Left cardiac atrium (tissue), 1 donor: ENCODE results near the gene HGFAC.

GRCh38 chr4:2722108-2722671 is 33.9 kb downstream of the TNIP2 start:
- PRO-cap, result no peak

- PRO-cap, result no peak
These were observed 9.9 kb downstream of the TNIP2 start for GRCh38 chr4:2746086-2746729.

DNA sequence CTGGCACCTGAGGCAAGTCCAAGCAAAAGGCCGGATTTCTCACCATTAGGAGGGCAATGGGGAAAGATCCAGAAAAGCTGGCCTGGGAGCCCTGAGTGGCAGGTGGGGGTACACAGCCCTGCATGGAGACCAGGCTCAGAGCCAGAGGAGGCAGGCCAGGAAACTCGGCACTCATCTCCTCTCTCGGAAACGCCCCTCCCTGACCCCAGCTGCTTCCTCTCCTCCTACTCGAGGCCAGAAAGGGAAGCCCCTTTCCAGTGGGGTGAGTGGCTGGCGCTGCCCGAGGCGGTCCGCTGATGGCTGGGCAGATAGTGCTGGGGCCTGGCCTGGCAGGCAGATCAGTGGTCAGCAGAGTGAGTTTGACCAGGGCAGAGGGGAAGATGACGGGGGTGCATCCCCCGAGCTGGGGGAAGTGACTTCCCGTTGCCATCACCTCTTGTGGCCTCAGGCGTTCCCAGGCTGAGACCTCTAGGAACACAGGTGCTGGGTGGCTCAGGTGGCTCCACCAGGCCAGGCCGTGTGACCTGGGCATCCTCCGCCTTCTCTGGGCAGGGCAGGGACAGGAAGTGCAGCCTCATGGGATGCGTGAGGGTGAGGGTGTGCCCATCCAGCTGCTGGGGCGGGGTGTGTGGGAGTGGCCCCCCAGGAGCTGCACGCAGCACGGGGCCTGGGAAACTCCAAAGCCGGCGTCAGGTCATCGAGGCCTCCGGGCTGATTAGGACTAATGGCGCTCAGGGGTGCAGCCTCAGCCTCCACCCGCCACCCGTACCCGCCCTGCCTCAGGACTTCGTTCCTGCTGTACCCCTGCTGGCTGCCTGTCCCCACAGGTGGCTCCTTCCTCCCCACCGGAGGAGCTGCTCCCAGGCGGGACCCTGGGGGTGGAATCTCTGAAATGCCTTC is 5.7 kb downstream of the SH3BP2 start:
- PRO-cap, result unidirectional peak, plus-strand start at position 257 of the sequence

DNA sequence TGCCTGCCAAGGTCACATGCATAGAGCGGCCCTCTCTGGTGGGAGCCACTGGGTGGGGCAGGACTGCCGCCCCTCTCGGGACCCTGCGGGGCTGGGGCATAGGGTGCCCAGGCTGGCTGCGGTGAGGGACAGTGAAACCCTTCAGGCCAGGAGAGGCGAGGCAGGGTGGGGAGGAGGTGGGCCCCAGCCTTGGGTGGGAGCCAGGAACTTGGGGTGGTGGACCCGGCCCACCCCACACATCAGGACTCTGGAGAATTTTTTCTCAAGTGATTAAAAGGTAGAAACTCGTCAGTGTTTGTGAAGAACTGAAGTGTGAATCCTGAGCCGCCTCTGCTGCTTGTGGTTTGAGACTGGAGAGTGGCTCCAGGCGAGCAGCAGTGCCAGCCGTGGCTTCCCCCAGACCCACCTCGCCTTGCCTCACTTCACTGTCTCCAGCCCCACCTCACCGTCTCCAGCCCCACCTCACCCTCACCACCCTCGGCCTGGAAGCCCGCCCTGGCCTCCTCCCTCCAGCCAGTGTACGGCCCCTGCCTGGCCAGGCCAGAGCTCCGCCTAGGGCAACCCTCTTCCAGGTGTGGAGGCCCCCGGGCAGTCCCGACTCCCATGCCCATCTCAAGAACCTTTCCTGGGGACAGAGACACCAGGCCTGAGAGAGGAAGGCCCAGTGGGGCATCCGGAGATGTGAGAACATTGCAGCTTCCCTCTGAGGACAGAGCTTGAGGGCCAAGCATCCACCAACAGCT is 13.5 kb downstream of the SH3BP2 start:
- PRO-cap, result no peak

GRCh38 chr4:2837286-2837774 is 6.3 kb upstream of the ADD1 start:
- PRO-cap, result no peak

DNA sequence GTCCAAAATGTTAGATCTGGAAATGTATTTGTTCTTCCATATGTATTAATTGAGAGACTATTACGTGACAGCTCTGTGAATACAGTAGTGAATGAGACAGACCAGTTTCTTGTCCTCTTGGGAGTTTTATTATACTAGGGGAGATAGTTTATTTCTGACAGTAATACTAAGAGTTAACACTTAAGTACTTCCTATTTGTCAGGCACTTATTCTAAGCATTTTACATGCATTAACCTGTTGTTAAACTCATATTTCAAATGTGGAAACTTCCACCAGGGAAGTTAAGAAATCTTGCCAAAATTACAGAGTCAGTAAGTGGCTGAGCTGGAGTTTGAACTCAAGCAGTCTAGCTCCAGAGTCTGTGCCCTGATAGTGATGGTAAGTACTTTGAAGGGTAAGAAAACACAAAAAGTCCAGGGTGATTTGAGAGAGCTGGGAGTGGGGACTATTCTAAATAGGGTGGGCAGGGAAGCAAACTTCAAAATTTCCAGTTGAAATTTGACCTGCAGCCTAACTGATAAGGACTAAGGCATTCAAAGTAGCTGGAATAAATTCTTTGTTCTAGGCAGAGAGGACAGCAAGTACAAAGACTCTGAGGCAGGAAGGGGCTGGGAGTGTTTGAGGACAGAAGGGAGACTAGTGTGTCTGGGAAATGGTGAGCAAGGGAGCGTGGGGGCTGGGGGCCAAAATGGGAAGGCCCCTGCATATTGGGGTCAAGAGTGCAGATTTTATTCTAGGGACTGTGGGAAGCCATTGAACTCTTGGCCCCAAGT is 17.1 kb downstream of the ADD1 start:
- PRO-cap, result no peak

GRCh38 chr4:2869718-2870491 is 26.3 kb downstream of the ADD1 start:
- PRO-cap, result no peak

DNA sequence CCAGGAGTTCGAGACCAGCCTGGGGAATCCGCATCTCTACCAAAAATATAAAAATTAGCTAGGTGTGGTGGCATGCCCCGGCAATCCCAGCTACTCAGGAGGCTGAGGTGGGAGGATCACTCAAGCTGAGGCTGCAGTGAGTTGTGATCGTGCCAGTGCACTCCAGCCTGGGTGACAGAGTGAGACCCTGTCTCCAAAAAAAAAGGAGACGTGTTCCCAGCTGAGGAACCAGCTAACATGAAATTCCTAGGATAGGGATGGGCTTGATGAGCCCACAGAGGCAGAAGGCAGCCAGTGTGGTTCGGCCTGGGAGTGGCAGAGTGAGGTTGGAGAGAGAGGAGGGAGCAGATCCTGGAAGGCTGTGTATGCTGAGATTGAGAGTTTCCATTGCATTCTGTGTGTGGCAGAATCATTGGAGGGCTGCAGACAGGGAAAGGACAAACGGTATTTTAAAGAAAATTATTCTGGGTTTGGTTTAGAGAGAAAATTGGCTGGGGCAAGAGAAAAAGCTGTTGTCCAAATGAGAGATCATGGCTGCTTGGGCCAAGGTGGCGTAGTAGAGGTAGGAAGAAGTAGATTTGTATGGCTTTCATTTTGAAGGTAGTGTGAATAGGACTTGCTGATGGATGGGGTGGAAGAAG is 34.2 kb downstream of the ADD1 start:
- PRO-cap, result no peak

GRCh38 chr4:2928002-2929290 is 6.2 kb downstream of the MFSD10 start:
- PRO-cap, result no peak

DNA sequence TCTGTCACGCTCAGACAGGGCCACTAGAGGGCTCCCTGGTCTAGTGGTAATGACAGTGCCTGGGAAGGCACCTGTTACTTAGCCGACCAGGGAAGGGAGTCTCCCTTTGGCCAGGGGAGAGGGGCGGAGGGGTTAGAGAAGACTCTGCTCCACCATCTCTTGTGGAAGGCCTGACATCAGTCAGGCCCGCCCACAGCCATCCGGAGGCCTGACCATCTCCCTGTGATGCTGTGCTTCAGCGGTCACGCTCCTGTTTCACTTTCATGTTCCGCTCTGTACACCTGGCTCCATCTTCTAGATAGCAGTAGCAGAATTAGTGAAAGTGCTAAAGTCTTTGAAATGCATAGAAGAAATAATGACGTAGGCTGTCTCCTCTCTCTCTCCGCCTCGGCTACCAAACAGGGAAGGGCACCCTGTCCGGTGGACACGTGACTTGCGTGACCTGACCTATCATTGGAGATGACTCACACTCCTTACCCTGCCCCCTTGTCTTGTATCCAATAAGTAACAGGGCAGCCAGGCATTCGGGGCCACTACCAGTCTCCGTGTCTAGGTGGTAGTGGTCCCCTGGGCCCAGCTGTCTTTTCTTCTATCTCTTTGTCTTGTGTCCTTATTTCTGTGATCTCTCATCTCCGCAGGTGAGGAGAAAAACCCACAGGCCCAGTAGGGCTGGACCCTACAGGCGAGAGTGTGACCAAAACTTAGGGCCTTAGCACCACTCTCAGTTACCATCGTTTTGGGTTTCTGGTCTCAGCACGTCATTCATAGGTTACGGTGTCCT is 26.7 kb upstream of the HTT start:
- PRO-cap, result no peak

- PRO-cap, result no peak
These were observed 45.8 kb upstream of the MSANTD1 start for GRCh38 chr4:3202850-3203861.

- PRO-cap, result no peak
These were observed 23.0 kb upstream of the MSANTD1 start for GRCh38 chr4:3225898-3226505.

GRCh38 chr4:3251040-3251579 is 2.2 kb downstream of the MSANTD1 start:
- PRO-cap, result no peak

DNA sequence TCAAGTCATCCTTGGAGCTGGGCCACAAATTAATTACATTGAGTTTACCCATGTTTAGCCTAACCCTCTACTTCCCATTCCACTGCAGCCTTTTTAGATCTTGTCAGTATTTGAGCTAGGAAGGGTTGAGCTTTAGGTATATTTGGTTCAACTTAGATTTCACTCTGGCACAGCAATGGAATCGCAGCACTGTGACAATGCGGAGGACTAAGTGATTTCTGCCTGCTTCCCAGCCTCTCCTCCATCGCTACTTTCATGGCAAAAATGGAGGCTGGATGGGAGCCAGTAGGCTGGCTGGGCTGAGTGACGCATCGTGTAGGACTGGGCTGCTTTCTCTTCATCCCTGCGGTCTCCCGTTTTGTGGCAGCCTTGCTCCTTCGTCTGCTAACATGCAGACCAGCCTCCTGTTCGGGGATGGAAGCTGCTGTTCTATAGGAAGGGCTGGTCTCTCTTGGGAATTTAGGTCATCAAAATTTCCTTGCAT is 15.9 kb upstream of the RGS12 start:
- PRO-cap, result no peak

GRCh38 chr4:3410464-3410956 is 31.3 kb upstream of the HGFAC start:
- PRO-cap, result no peak

GRCh38 chr4:3436986-3437361 is 4.8 kb upstream of the HGFAC start:
- PRO-cap, result no peak

- PRO-cap, result no peak
These were observed at the start of gene HGFAC for GRCh38 chr4:3441648-3442152. HGFAC (plus strand) TSS chr4:3441968.

DNA sequence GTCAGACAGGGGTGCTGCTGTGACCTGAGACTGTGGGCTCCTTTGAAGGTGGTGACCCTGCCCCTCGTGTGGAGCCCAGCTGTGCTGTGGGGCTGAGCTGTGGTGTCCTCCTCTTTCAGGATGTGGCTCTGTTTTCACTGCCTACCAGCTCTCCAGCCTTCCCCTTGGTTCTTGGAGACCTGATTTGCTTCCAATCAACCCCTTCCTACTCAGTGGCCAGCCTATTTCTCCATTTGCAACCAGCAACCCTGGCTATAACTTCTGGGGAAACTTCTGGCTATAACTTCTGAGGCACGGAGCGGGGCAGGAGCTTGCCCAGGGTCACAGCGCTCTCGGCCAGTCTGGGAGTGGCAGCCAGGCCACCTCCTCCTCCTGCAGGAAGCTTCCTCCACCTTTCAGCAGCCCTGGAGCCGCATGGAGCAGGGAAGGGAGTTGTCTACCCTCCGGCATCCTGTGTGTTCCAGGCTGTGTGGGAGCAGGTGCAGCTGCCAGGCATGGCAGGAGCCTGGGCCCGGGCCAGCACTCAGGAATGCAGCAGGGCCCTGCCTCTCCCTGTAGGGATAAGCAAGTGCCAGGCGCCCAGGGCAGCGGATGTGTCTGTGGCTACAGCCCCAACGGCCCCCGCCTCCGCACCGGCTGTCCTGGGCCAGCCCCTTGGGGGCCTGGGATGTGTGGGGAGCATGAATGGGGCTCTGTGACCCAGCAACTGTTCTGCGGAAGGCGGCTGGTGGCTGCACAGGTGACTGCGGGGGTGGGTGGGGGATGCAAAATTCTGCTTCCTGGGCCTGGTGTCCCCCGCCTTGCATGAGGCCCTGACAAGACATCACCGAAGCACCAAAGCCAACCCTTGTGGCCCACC is 1.7 kb upstream of the DOK7 start:
- PRO-cap, result no peak

DNA sequence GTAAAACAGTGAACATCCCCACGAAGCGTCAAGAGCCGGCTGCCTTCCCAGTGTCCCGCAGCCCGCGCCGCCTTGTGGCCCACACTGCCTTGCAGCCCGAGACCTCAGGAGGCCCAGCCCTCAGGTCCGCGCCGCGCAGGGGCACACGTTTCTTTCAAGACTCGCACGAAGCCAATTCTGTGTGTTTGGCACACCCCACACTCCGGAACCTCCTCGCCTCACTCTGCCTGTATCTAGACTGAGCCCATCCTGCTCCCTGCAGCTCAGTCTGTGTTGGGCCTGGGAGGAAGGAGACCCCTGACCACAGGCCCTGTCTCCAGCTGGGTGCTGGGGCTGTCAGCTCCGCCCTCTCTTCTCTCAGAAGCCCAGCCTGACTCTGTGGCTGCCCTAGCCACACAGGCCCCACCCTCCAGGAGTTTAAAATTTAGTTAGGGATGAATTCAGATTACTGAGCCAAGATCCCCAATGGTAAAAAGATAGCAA is 5.7 kb downstream of the LRPAP1 start:
- PRO-cap, result no peak

DNA sequence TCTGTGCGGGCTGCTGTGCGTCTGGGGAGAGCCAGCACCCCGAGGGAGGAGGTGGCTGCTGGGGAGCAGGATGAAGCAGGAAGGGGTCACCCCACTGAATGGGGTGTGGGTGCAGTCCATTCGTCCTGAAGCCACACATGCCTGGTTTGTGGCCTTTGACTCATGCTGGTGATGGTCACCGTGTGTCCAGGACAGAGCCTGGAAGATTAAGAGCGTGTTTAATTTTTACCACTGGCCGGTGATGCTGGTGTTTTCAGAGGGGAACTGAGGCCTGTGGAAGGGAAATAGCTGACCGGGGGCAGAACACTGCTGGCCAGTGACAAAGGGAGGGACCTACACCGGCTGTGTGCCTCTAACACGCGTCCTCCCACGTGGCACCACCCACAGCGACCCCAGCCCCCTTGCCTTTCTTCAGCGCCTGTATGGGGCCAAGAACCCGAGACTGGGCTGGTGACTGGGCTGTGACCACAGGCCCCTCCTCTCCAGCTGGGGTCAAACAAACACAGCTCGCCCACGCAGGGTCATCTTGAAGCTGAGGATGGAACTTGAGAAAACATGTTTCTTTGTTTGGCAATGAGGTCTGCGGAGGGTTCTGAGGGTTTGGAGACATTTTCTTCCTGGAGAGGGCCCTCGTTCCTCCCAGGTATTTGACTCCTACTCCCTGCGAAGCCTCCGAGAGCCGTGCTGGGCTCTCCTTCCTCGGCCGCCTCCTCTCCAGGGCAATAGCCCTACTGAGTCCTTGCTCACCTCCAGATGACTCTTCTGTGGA is 99.6 kb upstream of the LRPAP1 start:
- PRO-cap, result no peak